Right cardiac atrium (tissue), 1 donor: ENCODE measurements around a stretch of chr2.

DNA sequence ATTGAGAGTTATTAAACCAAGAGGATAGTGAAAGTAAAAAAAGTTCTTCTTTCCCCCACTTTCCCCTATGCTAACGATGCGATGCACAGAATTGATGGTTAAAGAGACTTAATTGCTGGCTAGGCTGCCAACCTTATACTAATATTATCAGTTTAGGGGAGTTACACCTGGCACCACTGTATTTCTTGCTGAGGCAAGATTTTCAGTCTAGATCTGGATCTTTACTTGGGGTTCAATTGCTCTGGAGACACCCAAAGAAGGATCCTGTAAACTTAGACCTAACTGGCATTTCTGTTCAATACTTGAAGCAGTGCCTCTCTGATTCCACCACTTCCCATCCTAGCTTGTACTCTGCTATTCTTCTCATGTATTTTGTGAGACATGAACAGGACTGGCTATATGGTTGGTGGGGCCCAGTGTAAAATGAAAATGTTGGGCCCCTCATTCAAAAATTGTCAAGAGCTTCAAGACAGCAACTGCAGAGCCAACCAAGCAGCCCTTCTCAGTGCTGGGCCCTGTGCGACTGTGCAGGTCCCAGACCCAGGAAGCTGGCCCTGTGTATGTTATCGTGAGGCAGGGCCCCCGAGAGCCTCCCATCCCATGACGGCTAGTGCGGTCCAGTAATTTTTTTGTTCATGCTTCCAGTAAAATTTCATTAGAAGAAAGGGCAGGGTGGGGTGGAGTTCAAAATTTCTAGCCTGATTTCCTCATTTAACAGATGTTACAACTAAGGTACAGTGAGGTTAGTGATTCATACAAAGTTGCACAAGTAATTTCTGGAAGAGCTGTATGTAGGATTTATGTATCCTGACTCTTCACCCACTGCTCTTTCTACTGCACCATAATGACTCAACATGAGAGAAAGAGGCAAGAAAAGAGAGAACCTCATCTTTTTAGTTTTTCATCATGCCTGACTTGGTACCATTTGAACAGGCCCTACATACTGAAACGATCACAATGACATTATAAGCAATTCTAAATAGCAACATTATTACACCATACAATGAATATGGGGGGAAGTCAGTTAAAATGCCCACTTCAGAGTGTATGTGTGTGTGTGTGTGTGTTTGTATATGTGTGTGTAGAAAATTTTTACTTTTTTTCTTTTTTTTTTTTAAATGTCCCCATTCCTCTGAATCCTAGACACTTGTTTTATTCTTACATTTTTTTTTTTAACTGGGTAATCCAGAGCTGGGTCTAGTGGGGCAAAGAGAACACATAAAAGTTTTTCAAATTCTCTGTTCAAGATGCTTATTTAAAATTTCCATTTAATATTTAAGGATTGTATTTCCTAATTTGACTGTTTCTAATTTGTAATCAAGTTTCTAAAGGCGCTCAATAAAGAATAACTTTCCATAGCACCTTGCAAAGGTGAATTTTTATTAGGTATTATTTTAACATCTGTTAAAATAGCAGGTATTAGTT is 82.1 kb upstream of the GTDC1 start:
- PRO-cap = no peak

DNA sequence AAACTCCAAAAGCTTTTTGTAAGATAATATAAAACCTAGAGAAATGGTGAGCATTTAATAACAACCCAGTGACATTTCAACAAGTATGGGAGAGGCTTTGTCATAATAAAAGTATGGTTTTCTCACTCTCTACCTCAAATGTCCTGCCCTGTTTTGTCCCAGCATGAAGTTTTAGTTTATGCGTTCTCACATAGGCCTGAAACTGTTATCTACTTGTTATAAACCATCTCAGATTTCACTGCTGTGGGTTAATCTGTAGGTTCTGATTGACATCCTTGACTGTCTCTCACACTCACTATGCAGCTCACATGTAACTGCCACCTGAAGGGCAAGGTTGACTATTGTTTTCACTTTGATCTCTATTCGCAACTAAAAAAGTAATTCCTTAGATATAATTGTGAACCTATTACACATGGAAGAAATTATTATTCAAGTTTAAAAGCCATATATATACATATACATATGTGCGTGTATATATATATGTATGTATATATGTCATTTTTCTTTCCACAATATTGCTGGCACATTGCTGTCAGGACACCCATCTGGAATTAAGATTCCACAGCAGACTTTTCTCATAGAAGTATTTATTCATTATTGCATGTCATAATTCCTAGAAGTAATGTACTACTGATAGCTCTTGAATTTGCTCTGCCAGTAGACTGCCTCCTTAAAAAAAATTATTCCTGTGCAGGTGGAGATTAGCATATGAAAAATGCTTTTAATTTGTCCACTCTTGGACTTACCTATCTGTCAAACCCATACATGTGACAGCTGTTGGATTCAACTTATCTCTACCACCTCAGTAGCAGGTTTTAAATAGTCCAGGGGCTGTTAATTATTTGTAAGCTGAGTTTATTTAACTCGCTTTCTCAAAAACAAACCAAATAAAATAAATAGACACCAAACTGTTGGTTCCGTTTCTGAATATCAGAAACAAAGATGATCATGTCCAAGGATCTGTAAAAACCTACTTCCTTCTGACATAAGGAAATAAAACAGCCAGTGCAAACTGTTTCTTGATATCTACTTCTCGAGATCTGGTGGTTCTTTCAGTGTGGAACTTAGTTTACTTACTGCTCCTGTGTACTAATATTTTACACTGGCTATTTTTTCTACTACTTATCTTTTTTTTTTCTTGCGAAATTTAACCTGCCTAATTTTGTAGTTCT is 44.5 kb downstream of the ZEB2 start:
- PRO-cap = no peak

GRCh38 chr2:144489069-144490390 is 30.4 kb downstream of the ZEB2 start:
- PRO-cap = no peak

GRCh38 chr2:144505103-144506069 is 14.5 kb downstream of the ZEB2 start:
- PRO-cap = unidirectional peak, plus-strand start at chr2:144505778

DNA sequence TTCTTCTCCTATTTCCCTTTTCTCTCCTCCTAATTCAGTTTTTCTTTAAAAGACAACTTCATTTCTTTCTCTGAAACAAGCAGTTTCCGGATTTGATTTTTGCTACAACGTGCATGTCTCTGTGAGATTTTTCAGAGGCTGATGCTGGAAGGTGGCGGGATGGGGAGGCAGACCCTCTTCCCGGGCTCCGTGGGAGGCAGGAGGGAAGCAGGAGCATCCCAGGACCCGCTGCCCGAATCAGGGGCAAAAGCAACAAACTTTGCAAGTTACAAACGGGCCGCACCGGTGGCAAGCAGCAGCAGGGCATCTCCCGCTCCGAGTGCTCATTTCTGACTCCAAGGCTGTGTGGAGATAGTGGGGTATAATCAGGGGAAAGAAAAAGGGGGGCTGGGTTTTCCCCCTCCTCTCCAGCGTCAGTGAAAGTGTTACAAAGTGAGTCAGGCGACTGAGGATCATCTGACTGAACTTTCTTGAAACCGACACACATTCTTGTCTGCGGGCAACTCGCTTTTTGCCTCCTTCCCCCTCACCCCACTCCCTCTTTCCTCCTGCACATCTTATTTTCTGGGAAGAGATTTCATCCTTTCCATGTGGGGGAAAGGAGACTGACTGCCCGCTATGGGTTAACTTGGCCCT is 6.3 kb downstream of the ZEB2 start:
- PRO-cap = bidirectional peak, plus-strand start at position 455 of the sequence, minus-strand start at position 337 of the sequence

DNA sequence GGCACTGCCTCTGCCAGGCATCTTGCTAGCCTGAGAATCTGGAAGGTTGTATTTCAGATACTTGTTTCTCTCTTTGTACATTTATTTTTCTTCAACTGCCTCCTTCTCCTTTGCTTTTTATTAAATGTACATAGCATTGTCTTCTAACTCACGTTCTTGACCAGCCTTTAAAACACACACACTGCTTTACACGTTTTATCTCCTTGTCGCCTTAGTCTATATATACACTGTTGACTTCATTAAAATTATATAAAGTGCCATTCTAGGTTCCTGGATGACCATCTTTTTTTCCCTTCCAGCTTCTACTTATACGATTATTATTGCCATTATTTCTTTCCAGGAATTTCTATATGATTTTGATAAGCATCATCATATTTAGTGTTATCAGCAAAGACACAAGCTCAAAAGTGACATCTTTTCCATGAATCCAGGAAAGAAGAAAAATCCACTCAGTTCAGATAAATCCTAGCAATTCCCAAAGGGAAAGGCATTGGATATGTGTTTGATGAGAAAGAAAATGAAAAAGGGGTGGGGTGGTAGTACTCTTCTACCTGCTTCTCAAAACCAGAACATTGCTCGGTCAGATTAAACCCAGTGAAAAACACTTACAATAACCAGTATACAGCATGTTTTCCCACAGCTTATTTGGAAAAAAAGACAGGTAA is 5.7 kb downstream of the ZEB2 start:
- PRO-cap = no peak

DNA sequence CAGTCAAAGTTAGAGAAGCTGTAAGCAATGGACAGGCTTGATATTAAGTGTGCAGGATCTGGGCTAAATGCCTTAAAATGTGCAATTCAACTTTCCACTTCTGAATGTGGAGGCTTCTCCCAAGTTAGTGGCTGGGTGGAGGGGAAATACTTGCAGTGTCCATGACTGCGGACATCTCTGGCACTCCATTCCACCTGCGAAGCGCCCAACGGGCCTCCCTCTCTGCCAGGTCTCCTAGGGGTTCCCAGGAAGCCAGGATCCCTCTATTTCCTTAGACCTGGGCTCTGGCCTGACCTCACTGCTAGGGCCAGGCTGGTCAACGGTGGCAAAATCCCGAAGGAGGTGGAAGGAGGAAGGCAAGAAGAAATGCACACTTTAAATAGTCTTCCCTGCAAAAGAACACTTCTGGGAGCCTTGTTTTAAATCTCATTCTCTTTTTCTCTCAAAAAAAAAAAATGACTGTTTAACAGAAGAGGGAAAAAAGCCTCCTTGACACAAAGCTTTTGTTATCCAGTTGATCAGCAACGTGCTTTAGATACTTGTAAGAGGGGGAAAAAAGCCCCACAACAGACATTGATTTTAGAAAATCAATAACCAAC is 5.1 kb downstream of the ZEB2 start:
- PRO-cap = no peak

DNA sequence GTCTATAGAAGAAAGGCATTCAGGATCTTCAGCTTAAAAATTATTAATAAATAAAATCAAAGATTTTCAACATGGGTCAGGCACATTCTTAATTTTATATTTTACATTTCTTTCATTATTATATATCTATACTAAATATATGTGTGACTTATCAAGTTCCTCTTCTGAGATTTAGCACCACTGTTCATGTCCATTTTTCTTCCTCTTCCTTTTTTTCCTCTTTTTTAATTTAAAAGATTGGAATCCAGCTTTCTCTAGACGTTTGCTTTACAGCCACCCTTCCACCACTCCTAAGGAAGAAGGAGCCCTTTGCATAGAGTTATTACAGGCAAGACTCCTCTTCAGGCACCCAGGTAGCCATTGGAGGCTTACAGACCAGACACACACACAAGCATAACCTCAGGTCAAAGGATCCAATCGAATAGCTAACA is 2.2 kb upstream of the ZEB2 start:
- PRO-cap = no peak

DNA sequence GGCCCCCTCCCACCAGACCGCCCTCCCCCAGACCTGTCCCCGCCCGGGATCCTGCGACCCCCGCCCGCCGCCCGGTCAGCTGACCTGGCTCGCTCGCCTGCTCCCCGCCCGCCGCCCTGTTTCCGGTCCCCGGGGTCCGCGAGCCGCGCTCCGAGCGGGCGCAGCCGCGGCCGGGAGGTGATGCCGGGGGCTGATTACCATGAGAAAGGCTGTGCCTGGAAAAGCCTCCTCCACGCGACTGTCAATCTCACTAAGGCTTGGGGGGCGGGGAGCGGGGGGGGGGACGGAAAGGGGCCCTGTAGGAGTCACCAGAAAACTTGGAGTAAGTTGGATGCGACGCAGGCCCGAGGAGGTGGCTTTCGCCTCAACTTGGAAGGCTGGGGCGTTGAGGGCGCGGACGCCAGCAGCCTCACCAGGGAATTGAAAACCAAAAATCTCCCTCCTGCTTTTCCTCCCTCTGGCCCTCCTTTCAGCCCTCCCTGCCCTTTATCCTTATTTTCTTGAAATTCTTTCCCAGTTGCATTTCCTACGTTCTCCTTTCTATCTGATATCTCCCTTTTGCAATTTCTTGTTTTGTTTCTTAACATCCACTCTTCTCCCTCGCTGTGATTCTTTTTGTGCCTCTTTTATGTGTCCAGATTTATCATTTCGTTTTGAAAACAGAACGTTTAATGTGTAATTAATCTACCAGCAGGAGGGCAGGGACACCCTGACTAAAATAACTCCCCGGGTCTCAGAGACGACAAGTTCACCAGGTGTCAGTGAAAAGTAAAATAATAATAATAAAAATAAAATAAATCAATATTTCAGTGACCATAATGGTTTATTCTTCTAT is 4.6 kb upstream of the ZEB2 start:
- PRO-cap = bidirectional peak, plus-strand start at position 128 of the sequence, minus-strand start at position 184 of the sequence

DNA sequence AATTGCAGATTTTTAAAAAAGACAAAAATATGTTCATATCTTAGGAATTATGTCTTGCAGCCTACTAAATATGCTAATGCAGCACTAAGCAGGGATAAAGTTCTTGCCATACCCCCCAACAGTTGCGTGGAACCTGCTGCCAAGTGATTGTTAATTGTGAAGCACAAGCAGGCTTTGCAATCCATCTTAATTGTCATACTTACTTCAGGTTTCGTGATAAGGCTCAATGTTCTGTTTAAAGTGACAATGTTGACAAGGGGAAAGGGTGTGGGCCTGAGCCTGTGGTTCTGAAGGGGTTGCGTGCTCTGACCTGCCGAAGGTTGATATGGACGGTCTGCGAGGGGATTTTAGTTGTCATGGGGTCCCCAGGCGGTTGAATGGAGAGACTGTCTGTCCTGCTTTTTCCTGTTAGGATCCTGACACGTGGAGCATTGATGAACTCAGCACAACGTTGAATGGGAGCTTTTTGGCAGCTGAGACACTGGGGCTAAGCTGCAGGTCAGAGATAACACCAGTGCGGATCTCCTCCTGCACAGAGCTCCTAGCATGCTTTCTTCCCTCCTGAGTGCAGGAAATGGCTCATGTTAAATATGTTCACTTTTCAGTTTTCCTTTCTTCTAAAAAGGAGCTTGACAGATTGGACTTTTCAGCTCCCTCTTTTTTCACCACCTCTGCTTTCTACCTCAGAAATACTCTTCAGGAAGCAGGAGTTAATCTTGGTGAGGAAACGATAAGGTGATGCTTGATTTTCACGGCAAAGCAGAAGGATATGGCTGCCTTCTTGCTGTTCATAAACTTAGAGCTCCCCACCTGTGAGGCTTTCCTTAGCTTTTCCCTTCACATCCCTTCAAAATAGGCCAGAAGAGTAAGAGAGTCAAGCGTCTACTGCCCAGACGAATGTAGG is 62.9 kb upstream of the ZEB2 start:
- PRO-cap = no peak

DNA sequence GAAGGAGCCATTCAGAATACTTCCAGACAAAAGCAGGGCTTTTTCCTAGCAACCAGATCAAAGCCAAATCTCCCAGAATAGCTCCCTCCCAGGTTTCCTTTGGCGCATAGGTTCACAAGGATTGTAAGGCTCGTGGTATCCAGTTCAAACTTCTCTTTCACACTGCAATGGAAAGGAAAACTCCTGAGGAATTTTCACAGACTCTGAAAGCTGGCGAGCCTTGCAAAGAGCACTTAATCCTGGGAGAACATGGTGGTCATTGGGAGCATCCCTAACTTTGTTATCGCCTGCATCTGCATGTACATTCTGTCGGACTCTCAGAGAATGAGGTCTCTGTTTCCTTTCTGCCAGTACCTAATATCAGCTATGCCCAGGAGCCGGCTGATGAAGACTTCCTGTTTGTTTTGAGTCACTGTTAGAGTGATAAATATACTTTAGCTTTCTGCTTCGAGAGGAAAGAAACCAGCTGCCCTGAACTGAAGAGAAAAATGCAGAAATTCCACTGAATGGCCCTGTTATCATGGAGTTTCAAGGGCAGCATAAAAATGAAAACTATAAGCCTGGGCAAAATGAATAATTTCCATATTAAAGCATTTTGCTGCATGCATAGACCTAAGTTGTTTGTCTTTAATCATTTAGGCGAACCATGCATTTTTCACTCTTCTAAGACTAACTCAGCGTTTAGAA is 76.3 kb upstream of the ZEB2 start:
- PRO-cap = no peak

DNA sequence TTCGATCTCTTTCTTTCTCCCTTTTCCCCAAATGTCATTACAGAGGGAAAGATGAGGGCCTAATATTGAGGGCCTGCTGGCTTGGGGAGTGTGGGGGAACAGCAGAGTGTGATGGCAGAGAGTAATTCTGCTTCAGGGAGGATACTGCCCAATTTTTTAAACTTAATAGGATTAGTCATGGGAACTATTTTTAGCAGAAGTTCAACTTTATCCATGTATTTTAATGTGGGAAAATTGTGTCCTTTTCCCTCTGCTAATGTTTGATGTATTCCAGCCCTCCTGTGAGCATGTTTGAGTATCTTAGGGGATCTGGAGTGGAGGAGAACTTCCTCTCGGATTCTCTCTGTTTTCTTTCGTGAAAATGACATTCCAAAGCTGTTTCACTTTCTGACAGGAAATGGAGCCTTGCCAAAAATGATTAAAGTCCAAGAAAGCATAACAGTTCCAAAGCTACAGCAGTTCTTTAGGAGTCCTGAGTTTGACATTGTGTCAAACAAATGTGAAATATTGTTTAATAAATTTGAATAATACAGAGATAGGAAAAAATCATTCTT is 418.4 kb upstream of the ZEB2 start:
- PRO-cap = no peak

DNA sequence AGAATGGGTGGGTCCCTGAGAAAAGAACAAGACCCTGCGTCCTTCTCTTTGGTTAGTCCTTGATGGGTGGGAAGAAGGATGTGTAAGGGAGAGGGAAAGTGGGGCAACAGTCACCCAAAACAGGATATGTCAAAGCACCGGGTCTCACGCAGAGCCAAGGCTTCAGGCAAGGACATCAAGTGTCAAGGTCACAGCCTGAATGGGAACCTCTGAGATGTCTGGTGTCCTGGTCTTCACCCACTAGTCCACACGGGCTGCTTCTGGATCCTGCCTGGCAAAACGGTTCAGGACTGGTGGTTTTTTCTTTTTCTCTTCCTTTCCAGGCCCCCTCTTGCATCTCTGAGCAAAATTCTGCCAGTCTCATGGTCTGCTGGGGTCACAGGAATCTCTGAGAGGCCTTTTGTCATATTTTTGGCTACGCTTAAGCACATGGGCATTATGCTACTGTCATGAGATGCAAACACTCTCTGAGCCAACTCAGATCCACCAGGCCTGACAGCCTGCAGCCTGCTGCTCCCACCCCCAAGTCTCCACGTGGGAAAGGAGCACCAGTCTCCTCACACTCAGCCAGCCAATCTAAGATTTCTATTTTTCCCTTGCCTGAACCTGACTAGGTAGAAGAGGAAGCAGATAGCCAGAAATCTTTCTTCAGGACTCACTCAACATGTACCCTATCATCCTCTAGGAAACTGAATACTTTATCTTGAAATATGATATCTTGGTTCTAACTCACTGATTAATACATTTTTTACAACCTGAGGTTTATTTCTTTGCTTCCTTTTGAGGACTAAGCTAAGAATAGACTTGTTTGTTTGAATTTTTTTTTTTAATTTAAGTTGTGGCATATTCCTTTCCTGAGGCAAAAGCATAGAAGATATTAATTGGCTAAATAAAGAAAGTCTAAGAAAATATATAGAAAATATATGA is 518.3 kb upstream of the ZEB2 start:
- PRO-cap = no peak

GRCh38 chr2:145751387-145752133 is 1231.6 kb upstream of the ZEB2 start:
- PRO-cap = no peak

DNA sequence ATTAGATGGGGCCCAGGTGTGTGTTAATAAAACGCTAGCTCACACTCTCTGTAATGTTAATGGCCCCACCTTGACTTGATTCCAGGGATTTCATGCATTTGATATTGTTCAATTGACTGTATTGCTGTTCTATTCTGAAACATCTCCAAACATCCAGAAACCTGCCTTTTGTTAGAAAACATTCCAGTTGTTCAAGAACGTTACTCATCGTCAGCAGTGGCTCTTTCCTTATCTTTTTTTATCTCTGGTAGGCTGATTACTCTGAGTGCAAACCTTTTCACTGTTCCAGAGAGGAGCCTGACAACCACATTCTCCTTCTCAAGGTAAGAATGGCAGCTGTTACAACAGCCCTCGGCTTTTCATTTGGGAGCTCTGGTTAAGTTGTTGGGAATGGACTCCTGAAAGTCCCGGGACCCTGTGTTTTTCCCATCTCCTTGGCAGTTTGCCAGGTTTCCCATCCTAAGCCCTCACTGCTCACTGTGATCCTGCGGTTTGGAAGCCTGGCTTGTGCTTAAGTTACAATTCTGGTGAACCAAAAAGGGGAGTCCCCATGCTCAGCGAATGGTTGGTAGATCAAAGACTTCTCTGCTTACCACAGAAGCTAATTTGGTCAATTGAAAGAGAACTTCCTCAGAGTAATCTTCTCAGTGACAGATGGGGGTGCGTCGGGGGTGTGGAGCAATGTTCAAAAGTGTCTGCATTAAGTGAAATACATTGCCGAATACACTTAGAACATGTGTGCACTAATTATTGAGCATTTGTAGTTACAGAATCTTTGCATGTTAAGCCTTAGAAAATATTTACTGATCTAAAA is 122.2 kb downstream of the LYPD6B start:
- PRO-cap = no peak

DNA sequence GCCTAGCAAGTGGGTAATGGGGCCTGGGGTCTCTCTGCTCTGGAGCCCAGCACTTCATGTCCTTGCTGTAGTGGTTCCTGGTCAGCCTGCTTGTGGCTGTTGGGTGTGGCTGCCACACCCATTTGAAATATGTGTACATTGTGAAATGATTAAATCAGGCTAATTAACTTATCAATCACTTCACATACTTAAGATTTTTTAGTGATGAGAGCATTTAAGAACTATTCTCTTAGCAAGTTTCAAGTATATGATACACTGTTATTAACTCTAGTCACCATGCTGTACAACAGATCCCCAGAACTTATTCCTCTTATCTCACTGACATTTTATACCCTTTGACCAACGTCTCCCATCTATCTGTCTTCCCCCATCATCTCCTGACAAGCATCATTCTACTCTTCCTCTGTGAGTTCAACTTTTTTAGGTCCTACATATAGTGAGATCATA is 92.0 kb downstream of the LYPD6 start:
- PRO-cap = no peak

GRCh38 chr2:150141091-150142026 is 346.1 kb downstream of the RND3 start:
- PRO-cap = no peak

GRCh38 chr2:150170928-150171606 is 316.4 kb downstream of the RND3 start:
- PRO-cap = no peak

DNA sequence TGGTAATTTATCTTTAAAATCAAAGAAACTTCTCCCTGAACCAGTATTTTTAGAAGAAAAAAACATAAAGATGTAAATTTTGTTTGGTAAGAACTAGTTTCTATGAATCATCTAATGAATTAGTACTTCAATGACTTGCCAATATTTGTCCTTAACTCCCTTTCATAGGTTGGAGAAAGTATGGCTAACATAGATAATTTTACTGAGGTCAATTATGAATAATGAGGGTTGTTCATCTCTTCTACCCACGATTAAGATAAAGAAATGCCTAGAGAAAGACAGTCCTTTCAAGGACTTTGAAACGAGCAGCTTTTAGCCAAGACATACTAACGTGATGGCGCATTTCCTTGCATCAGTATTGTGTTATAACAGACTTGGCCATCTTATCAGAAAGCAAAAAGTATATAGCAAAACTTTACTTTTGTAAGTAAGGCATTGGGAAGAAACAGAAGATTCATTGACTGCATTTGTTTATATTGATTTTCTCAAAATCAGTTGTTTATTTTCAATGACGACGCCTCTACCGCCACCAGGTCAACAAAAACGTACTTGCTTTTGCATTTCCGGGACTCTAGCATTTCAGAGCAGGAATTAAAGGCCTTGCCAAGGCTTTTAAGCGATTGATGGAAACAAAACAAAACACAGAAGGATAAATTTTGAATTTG is 1.0 kb downstream of the RBM43 start:
- PRO-cap = no peak

- PRO-cap = no peak
These were observed 53.9 kb downstream of the RIF1 start for GRCh38 chr2:151463167-151464345.